Left cardiac atrium (tissue), 1 donor: ENCODE measurements around the genes SLC6A2, NUDT21, OGFOD1, MT4 and MT1G.

- PRO-cap = no peak
Measured at GRCh38 chr16:54934453-54935403, 4.1 kb downstream of the IRX5 start.

DNA sequence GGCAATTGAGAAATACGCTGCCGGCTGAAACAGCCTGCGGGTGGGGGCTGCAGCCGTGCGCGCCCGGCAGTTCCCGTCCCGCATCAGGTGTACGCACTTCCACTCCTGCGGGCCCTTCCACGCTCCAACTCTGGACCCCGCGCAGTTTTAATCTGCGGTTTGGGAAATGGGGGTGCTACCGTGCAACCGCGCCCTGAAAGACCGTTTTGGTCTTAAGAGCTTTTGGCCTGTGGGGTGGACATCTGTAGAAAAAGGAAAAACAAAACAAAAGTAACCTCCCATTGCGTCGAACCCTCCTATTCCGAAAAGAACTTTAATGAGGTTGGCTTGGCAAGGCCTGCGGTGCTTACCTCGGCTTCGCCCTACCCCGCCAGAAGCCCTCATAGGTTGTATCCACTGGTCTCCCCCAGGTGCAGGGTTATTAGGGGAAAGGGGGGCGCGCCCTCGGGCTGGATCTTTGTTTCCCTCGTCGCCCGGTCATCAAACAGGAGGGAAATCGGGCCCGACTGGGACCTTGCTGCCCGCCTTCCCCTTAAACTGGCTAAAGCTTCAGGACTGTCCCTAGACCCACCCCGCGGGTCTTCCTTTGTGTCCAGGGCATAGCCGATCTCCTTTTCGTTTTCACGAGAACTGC is 7.3 kb downstream of the IRX5 start:
- PRO-cap = no peak

DNA sequence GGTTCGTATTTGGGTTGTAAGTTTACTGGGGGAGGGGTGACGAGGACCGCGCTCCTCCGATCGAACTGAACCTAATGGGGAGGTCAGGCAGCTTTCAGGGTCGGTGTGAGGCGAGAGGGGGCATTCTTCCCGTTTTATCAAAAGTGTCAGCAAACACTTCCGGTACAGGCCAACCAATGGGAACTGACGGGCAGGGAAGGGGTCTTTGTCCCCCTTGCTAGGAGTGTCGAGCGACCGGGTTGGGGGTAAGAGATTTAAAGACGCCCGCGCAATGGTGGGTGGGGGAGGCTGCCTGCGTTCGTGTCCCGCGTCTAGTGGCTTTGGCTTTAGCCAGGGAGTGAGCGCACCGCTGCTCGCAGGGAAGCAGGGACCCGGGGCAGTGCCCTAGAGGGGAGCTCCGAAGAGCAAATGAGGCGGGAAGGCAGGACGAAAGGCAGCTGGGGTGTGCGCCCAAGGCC is 7.1 kb downstream of the IRX6 start:
- PRO-cap = no peak

DNA sequence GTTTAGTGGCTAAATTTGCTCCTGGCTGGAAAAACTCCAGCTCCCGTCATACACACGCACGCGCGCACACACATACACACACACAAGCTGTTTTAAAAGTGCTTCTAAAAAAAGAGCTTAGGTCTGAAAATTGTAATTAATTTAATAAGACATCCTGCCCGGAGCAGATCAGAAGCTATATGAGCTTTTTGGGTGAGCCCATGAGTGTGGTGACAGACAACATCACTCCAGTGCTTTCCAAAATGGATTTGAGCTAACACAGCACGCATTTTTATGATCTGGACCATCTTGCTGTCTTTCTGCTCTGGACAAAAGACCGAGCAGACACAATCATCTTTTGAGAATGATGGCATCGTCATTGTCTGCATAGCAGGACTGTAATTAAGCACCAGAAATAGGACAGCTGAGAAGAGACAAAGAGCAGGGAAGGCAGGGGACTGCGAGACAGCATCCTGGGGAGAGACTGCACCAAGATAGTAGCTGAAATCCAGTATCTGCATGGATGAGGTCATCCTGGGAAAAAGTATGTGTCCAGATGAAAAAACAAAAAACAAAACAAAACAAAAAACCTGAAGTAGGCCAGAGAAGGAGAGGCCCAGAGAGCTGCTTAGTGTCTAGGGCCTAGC is 49.1 kb downstream of the IRX6 start:
- PRO-cap = no peak

- PRO-cap = no peak
Measured at GRCh38 chr16:55384622-55385276, 60.7 kb downstream of the IRX6 start.

GRCh38 chr16:55477152-55477839 is 1.7 kb upstream of the MMP2 start:
- PRO-cap = no peak

GRCh38 chr16:55486647-55487690 is 8.0 kb downstream of the MMP2 start:
- PRO-cap = no peak

DNA sequence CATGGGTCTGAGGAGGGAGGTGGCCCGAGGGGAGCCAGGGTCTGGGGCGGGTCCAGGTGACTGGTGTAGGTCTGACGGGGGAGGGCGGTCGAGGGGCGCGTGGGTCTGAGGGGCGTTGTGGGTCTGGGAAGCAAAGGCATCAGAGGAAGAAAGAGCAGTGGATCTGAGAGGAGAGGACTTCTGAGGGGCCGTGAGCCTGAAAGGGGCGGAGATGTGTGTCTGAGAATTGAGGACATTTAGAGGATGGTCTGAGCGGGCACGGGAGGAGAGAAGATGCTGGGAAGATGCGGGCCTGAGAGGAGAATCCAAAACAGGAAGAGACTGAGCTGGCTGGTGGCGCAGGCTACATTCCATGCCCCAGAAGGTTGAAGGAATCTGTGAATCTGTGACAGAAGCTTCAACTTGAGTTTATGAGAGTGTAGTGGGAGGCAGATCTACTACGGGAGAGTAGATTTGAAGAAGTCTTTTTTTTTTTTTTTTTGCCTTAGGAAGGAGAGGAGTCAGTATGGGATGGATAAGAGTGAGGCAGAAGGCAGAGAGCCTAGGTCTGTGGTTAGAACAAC is 737 bp downstream of the LPCAT2 start:
- PRO-cap = no peak

- PRO-cap = no peak
Measured at GRCh38 chr16:55655514-55656496, at the start of gene SLC6A2. Gene SLC6A2 (plus strand): TSS chr16:55655988.

DNA sequence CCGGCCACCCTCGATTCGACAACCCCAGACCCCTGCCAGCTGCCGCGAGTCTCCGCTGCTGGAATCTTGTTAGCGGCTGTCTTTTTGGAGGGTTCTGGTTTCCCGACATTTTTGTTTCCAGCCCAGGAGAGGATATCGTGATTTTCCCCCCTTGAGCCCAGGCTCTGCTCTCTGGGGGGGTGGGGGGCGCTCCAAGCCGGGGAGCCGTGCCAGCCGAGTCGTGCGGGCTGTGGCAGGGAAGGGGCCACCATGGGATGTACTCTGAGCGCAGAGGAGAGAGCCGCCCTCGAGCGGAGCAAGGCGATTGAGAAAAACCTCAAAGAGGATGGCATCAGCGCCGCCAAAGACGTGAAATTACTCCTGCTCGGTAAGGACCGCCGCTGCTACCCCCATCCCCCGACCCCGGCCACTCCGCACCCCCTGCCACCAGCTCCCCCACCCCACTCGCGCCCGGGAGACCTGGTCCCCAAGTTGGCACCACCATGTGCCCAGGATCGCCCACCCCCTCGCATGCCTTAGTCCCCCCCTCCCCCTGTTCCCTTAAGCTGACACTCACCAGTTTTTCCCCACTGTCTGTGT is 787 bp downstream of the GNAO1 start:
- PRO-cap = no peak

DNA sequence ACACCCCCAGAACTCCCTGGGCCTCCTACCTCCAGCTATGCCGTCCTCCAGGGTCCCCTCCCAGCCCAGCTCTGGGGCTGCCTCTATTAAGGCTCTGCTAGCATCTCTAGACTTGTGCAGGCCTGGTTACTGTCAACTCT is 20.0 kb downstream of the GNAO1 start:
- PRO-cap = no peak

DNA sequence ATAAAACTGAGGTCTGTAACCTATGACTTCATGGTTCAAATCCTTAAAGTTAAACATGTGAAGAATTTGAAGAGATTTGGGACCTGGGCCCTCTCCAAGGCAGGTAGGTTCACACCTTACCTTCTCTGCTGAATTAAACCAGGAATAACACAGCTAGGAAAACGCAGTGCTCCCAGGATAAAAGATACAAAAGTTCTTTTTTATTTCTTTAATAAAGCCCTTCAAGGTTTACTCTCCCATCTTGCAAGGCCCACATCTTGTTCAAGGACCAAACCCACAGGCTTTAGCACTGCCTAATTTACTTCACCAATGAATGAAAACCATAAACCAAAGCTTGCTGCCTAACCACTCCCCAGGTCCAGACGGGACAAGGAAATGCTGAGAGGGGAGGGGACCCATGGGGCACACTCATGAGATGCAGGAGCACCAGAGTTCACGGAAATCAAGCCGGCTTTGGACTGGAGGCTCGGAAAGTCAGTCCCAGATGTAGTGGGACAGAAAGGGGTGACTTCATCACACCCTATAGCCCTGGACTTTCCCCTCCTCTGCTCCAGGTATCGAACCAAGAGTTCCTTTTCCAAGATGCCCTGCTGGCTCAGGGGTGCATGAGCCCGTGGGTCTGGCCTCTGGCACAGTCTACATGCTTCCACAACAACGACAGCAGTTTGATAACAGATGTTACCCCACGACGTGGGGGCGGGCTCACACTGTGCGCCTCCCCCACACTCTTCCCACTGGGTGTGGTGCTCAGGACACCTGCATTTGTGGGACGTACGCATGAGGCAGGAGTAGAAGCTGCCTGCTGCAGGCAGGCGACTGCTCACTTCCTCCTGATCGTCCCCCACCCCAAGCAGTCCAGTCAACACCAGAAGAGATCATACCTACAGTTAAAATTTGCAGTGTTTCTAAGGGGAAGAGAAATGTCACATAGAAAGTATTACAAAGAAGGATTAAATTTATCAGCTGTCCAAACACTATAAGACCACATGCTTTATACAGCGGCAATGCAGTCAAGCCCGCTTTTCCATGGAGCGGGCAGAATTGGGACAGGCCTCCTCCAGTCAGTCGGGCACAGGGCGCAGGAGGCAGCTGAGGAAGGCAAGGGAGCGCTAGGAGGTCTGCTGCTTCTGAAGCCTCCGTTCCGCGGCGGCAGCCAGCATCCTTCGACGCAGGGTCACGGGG is 63.2 kb downstream of the AMFR start:
- PRO-cap = no peak

DNA sequence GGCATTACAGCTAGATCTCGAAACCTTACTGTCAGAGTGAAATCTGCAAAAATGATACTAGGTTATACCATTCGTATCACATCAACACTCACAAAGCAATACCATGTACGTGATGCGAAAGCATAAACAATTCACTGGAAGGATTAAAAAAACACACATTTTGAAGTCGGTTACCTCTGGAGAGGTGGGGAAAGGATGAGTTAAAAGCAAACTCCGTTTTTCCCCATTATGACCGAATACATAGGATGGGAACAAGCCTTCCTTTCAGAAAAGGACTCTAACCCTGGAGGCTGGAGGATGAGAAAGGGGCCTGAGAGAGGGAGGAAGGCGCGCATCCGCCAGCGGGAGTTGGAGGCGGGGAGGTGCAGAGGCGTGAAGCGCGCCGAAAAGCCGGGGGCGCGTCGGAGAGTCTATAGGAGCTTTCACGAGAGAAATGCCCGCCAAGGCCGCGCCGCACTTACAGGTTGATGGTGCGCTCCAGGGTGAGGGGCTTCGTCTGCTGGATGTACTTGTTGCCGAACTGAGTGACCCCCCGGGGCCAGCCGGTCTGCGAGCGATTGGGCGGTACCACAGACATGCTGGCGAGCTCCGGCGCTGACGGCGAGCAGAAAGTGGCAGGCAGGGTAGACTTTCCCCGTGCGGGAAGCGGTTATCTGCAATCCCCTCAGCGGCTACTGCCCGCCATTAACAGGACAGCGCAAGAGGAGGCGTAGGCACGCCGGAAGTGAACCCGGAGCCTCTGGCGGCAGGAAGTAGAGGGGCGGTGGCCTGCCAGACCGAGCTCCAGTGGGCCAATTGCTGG is at the start of gene NUDT21:
Gene NUDT21 (minus strand): TSS at position 707 of the 802 bp plus-strand sequence.
- PRO-cap = unidirectional peak, plus-strand start at position 365 of the sequence; bidirectional peak, plus-strand start outside the sequence, minus-strand start at position 726 of the sequence

DNA sequence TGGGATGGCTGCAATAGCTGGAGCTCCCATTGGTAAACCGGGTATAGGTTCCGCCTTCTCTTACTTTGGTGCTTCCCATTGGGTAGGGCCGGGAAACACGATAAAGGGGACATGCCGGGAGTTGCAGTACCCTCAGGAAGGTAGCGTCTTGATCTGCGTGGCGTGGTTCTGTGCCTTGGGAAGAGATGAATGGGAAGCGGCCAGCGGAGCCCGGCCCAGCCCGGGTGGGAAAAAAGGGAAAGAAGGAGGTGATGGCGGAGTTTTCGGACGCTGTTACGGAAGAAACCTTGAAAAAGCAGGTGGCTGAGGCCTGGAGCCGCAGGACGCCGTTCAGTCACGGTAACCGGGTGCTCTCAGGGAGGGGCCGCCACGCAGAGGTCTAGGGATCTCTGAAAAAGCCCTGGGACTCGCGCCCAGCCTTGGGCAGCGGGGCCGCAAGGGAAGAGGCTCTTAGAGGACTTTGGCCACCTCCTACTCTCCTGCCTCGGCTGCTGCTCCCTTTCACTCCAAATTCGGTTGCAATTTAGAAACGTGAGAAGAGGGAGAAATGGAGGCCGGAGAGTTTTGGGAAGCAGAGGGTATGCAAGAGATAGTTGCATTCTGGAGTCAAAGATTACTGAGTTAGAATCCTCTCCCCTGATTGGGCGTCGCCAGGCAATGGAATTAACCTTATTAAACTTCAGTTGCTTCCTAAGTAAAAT is at the start of gene OGFOD1:
Gene OGFOD1 (plus strand): TSS at position 127 of the 701 bp plus-strand sequence.
- PRO-cap = bidirectional peak, plus-strand start at position 129 of the sequence, minus-strand start outside the sequence

DNA sequence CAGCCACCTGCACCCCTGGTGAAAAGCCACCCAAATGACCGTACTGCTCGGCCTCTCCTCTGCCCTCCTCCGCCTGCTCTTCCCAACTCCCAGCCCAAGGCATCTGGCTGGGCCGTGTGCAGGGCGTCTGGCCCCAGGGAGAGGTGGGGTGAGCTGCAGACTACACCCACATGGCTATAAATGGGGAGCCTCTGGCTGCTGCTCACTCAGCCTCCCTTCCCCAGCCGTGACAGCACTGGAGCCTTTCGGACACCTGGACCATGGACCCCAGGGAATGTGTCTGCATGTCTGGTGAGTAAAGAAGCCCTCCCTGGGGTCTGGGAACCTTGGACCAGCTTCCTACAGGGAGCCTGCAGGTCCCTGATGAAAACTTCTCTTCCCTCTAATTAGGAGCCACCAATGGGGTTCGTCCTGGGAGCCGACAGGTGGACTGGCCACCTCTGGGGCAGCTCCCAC is at the start of gene MT4:
Gene MT4 (plus strand): TSS at position 205 of the 456 bp plus-strand sequence.
- PRO-cap = no peak

DNA sequence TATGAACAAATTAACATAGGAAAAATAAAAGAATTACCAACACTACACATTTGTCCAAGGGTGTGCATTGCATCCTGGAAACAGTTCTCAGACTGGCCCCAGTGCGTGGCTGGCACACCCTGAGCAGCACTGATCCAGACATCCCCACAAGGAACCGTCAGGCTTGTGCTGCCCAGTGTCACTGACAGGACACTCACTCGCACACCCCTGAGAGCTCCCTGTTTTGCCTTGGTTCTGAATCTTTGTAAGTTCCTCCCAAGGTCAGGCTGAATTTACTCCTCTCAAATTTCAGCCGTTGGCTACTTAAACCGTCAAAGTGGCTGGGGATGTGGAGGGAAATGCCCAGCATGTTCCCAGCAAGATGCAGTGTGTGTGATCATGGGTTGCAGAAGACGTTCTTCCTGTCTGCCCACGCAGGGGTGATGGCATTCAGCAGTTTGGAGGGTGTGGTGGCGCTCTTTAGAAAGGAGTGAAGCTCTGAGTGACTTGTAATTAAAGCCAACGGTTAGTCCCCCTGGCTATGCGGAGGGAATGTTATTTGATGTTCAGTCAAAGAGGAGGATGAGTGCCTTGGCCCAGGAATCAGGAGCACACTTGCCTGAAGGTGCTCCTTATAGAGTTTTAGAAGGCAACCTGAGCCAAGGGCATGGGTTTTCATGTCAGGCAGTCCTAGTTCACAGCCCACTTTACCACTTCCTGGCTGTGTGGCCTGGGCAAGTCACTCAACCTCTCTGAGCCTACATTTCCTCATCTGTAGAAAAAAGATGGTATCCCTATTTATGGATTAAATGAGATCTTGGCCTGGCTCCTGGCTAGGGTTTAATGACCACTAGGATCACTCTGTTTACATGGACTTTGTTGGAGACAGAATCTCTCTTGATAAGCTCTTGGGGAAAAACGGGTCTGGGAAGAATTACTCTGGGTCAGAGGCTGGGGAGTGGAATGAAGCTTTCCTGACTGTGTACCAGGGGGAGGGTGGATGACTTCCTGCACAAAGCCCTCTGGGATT is 2.0 kb downstream of the MT2A start:
- PRO-cap = no peak

GRCh38 chr16:56611052-56611320 is 2.6 kb downstream of the MT2A start:
- PRO-cap = no peak

DNA sequence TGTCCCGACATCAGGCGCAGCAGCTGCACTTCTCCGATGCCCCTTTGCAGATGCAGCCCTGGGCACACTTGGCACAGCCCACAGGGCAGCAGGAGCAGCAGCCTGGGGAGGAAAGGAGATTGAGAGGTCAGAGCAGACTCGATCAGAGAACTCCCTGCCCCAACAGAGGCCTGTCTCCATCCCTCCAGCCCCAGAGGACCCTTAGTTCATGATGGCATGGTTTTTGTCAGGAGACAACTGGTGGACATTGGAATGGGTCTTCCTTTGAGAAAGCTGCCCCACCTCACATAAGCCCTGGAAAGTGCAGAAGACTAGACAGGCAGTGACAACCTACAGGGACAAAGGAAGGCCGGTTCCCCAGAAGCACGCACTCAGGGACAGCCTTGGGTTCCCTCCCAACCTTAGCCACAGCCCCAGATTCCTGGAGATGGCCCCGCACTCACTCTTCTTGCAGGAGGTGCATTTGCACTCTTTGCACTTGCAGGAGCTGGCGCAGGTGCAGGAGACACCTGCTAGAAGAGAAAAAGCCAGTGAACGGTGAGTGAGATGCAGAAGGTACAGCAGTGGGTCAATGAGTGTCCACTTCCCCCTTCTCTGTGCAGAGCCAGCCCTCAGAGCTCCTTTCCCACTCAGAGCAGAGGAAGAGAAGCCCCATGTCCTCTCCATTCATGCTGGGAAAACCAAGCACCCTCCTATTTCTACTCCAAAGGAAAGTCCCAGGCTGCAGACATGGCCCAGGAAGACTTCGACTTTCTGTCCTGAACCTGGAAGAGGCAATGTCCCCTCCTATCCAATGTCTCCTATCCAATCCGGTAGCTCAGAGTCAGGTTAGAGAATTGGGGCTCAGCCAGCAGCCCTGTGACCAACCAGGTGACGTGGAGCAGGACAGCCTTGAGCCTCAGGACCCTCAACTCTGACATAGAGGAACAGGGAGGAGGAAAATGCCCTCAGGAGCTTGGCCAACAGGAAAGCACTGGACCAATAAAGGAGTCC is 700 bp downstream of the MT1G start:
- PRO-cap = no peak

- PRO-cap = unidirectional peak, minus-strand start at chr16:56668065
Measured at GRCh38 chr16:56667862-56668911, at the start of gene MT1G. Gene MT1G (minus strand): TSS chr16:56668065.

DNA sequence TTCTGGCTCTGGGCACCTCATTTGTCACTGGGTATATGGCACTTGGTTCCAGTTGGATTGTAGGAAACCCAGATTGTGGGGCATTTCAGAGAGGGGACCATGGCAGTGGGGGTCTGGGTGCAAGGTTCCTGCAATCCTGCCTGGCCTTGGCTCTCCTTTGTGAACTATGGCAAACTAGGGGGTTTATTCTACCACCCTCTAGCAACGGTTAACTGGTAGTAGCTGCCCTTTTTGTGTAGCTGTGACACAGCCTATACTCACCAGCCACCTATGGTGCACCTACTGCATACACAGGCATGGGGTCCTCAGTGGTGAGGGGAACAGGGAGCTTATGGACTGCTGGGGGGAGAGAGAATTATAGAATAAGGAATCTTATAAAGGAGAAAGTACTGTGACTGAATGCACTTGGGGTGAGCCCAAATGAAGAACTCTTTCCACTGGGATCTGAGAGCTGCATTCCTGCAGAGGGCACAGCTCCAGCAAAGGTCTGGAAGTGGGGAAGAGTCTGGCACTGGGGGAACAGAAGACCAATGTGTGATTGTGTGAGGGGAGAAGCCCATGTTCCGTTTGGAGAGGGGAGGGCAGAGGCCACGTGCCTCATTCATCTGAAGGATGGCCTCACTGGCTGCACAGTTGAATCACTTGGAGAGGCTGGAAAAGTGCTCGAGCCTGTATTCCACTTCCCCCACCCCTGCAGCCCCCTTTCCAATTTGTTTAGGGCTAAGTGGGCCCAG is 2.1 kb downstream of the MT1X start:
- PRO-cap = no peak